ENCODE data around the gene MCCC1.

- PRO-cap: no peak
Observed at GRCh38 chr3:179220870-179221300, 30.0 kb downstream of the KCNMB3 start.

- PRO-cap: unidirectional peak, minus-strand start at chr3:179324041
Observed at GRCh38 chr3:179323575-179324177, 845 bp downstream of the ZNF639 start.

- PRO-cap: no peak
Observed at GRCh38 chr3:179464098-179464914, 13.0 kb upstream of the GNB4 start.

DNA sequence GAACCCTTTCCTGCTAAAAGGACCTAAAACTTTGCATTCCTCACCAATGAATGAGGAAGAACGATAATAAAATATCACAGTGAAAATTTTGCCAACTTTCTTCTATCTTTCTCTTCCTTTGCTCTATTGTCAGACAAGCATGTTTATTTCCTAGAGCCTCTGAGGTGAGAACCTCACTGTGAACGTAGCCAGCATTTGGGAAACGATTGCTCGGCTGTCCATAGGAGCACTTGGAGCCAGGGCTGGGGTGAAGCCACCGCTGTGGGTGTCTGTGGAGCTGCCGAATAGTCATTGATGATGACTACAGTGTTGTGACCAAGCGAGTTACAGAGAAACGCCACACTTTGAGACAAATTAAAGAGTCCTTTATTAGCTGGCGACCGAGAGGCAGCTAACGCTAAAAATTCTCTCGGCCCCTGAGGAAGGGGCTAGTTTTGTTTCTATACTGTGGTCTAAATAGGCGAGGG lies 28.1 kb downstream of the USP13 start:
- PRO-cap: no peak

DNA sequence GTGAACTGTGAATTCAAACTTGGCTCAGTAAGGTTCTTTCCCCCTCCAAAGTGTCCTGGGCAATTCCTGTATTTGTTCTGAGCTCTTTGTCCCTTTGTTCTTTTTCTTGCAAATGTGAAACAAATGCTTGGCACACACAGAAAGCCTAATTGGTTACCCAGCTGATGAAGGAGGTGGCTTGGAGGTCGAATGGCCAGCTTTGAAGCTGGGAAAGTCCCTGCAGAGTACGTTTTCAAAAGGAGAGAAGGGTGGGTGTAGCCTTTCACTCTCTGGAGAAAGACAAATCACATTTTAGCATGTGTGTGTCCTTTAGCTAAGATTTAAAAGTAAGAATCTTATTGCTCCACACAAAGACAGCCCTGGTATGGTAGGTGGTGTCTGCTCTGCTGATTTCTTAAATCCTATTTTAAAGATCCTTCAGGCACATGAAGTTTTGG lies 154.4 kb downstream of the PEX5L start:
- PRO-cap: no peak

DNA sequence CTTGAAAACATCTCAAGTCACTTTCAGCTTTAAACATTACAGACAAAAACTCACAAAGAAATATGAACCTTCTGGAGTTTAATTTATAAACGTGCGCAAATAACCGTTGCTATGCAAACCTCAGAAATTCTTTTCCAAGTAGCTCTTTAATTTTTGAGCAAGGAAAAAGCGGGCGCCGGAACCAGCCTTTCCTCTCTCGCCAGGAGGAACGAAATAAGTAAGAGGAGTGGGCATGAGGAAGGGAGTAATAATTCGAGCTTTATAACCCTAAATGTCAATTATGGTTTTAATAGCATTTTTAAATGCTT lies 530 bp downstream of the CCDC39 start:
- PRO-cap: unidirectional peak, plus-strand start at position 164 of the sequence

DNA sequence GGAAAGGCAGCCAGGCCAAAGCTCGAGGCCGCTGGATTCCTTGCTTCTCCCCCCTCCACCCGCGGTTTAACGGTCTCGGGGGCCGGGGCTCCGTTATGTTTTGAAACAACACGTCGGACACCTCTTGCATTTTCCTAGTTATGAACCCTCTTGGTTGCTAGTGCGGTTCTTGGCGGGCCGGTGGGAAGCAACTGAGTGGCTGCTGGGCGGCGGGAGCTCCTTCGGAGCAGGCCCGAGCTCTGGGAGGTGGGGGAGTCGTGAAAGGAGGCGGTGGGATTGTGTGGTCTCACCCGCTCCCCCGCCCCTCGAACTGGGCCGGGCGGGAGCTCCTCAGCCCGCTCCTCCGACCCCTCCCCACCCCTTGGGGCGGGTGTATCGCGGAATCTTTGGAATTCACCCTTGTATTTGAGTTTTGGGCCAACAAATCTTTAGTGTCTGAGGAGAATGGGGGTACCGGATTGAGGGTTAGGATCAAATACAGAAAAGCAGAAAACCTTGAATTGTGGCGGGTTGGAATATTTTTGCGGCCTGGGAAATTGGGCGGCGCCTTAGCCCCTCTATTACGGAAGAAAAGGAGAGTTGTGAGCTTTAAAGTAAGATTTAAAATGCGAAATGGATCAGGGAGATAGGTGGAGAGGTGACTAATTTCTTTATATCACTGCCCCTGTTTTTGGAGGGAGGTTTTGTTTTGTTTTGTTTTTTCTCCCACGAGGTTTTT lies 518 bp downstream of the FXR1 start:
- PRO-cap: no peak

GRCh38 chr3:181304049-181304433 lies 314.5 kb upstream of the DNAJC19 start:
- PRO-cap: no peak

- PRO-cap: no peak
Observed at GRCh38 chr3:181725314-181726318, 13.9 kb downstream of the SOX2 start.

GRCh38 chr3:181822886-181823085 lies 111.1 kb downstream of the SOX2 start:
- PRO-cap: no peak

- PRO-cap: no peak
Observed at GRCh38 chr3:181952006-181952643, 240.4 kb downstream of the SOX2 start.

DNA sequence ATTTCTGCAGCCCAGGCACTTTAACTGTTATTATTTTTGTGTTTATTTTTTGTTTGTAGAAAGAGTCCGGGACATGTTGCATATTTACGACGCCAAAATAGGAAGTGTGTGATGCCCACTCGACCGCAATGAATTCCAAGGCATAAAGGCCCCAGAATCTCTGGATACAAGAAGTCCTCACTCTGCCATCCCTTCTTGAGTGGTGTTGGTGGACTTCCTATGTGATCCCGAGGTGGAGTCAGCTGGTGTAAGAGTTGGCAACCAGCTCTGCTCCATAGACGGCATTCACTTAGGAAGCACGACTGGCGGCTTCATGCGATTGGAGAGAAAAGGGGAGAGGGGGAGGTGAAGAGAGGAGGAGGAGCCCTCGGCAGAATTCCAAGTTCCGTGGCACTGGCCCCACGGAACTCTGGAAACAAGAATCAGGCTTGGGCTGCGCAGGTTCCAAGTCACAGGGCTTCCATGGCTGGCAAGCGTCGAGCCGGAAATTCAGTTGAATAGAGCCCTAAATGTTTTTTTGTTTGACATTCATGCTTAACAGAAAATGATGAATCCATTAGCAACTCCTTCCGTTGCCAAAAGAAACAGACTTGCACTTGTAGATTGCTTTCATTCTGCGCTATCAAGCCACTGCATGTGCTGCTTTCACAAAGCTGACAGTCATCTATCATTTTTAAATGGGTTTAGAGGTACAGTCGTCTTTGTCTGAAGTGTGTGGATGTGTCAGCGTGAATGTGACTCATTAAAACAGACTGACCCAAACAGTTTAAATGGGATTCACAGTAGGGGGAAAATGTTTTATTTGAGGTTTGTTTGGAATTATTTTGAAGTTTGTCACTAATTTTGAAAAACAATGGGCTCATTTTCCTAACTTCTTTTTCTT lies 428.4 kb upstream of the ATP11B start:
- PRO-cap: no peak

DNA sequence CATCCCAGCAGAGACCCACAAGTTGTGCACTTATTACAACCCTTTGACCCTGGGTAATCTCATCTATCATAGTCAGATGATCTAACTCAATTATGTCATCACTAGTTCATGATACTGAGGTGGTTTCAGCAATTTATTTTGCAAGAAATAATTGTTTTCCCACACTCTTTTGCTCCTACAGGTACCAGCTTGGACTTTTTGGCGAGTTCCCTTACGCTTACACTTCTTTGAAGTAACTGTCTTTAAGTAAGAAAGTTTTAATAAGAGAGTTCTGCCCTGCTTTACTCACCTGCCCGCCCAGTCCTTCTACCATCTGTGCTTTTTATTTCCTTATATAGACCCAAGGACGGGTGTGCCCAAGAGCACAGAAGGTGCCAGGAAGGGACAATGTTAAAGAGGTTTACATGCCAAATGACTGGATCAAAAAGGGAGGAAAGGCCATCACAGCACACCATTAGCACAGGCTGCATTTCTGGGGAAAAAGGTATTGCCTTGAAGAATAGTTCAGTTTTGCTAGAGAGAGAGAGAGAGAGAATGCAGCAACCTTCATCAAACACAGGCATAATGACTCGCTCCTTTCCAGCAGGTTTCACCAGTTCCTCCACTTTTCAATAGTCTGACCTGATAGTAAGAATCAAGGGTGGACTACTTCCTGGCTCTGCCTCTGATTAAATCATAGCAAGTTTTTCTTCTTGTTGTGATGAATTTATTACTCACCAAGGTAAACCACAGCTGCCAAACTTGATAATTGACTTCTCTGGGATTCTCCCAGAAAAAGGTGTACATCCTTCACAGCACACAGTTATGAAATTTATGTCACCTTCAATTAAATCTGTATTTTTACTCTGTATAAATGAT lies 54.4 kb upstream of the ATP11B start:
- PRO-cap: no peak

DNA sequence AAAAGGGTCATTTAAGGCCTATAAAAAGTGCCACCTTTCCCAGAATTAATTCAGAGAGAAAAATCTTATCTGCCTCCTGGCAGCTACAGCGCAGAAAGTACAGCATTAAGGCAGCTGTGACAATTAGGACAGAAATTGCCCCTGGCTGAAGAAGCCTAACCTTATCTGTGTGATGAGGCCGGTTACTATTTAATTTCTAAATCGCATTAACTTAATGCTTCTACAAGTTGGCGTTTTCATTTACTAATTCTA lies 1.2 kb downstream of the ATP11B start:
- PRO-cap: unidirectional peak, minus-strand start at position 99 of the sequence

GRCh38 chr3:182834595-182835489 lies 41.5 kb downstream of the ATP11B start:
- PRO-cap: no peak

DNA sequence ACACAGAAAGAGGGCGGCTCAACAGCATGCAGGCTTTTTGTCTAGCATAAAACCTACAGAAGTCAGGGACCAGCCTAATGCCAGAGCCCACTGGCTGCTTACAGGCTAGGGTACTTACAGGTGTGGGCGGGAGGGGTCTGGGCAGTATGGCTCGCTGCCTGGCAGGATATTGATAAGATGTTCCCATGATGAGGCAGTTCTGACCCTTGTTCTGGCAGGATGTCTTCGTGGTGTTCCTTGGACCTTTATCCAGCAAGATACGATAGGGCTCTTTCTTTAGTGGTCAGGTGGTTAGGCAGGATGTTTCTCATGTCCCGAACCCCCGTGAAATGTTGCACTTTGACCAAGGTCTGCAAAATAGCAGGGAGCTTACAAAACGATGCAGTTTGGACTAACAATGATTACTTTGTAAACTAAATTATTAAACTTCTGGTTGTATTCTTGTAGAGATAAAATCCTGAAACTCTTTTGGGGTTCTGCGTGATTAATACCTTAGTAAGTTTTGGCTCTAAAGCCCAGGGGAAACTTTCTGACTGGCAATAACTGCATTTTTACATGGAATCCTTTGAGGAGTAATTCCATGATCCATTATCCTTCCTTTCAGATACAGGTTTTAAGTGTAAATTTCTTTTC lies 84.6 kb downstream of the DCUN1D1 start:
- PRO-cap: no peak

- PRO-cap: bidirectional peak, plus-strand start at chr3:183099244, minus-strand start at chr3:183099225; bidirectional peak, plus-strand start at chr3:183099733, minus-strand start at chr3:183099539
Observed at GRCh38 chr3:183098376-183099635, at the start of gene MCCC1. Gene MCCC1 (minus strand): TSS chr3:183099496.

GRCh38 chr3:183212024-183212460 lies 41.0 kb upstream of the B3GNT5 start:
- PRO-cap: no peak

GRCh38 chr3:183298474-183299611 lies 45.8 kb downstream of the B3GNT5 start:
- PRO-cap: no peak

GRCh38 chr3:183375761-183376195 lies 52.6 kb downstream of the MCF2L2 start:
- PRO-cap: no peak

Measured in vermiform appendix (tissue), 1 donor.